Non-pigmented ciliary epithelial cell (primary cell): ENCODE measurements around the genes FRYL and OCIAD1.

DNA sequence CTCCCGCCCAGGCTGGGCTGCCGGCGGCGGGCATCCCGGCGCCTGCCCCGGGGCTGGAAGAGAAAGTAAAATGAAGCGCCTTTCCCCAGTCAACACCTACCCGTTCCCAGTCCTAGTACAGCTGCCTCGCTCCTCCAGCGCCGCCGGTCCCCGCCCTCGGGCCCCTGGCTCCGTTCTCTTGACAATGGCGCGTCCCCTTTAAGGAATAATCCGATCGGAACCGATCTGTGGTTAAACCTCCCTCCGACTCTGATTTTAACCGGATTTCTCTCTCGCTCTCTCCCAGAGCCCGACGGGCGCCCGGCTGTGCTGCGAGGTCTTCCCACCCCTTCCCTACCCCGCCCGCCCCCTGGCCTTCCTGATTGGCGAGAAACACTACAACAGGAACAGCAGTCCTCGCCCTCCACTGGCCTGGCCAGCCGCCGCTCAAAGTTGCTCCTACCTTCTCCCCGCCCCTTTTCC, at the start of gene FRYL:
FRYL (minus strand) TSS at position 302 of the 462 bp plus-strand sequence.
- RRBS: under 1% methylated on average over 11 of the region's 36 CpGs

GRCh38 chr4:48830703-48831720, at the start of gene OCIAD1:
Gene OCIAD1 (plus strand): TSS chr4:48831088.
- RRBS: no CpG with 5 or more reads among the region's 63 CpGs

- RRBS: no CpG with 5 or more reads among the region's 4 CpGs
Observed at GRCh38 chr4:48902313-48902886, 4.2 kb downstream of the OCIAD2 start.

DNA sequence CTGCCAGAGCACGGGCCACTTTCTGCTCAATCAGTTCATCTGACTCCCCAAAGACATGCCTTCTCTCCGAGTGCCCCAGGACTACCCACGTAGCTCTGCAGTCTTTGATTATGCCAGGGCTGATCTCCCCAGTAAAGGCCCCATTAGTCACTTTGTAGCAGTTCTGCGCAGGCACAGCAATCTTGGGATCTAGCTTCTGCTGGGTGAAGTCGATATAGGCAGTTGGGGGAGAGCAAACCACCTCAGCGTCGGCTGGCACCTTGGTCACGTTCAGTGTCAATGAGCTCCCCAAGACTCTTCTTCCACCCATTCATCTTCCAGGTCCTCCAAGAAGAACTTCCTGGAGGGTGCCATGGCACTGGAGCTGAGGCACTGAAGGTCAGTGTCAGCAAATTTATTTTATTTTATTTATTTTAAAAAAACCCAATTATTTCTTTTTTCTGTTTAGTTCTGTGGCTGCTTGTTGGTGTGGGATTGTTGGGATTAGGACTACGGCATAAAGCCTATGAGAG, 30.8 kb downstream of the CWH43 start:
- RRBS: no CpG with 5 or more reads among the region's 9 CpGs

GRCh38 chr4:49030573-49031936, 45.0 kb downstream of the CWH43 start:
- RRBS: no CpG with 5 or more reads among the region's 4 CpGs

DNA sequence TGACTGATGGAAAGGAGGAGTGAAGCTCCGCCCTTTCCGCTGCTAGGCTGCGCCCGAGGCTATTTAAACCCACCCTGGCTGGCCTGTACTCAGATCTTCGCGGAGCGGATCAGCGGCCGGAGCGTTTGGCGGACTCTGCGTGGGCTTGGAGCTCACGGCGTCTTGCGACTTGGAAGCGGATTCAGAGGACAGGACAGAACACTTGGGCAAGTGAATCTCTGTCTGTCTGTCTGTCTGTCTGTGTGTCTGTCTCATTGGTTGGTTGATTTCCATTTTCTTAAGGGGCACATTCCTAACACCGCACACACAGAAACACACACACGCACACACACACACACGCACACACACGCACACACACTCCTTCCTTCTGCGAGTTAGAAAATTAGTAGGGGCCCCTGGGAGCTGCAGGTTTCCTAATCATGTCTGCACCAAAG, 328.9 kb downstream of the CWH43 start:
- RRBS: no CpG with 5 or more reads among the region's 21 CpGs

GRCh38 chr4:51844023-51845021, 1.4 kb downstream of the DCUN1D4 start:
- RRBS: 2% methylated on average over 25 of the region's 73 CpGs

GRCh38 chr4:52033292-52033928, 4.7 kb downstream of the SGCB start:
- RRBS: no CpG with 5 or more reads among the region's 5 CpGs

DNA sequence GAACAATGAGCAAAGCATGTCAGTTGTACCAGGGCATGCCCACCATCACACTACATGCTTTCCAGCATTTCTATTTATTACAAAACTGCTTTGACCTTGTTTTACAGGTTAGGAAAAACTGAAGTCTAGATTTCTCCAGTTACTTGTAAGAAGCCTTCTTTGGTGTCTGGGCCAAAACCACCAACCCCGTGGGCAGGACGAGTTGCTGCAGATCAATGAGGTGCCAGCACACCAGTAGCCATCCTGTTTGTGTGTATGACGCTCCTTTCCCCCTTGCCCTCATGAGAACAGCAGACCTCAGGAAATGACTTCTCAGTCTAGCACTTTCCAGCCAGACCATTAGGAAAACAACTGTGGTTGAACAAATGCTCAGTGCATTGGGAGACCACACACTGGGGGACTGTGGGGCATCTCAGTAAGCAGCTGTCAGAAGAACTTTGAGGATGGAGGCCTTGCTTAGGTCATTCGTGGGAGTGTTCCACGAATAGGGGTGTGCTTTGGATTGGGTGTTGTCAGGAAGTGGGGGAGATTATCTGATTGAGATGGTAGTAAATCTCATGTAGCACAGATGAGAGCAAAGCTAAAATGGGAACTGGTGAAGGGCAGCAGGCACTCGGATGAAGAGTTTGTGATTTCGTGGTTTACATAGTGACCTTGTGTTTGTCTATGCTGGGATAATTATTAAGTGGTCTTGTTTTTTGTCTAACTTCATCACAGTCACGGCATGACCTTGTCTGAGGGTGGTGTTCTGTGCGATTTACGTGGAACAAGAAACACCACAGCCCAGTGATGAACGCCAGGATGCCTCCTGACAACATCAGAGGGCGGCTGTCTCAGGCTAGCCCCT, 70.3 kb downstream of the USP46 start:
- RRBS: no CpG with 5 or more reads among the region's 12 CpGs

DNA sequence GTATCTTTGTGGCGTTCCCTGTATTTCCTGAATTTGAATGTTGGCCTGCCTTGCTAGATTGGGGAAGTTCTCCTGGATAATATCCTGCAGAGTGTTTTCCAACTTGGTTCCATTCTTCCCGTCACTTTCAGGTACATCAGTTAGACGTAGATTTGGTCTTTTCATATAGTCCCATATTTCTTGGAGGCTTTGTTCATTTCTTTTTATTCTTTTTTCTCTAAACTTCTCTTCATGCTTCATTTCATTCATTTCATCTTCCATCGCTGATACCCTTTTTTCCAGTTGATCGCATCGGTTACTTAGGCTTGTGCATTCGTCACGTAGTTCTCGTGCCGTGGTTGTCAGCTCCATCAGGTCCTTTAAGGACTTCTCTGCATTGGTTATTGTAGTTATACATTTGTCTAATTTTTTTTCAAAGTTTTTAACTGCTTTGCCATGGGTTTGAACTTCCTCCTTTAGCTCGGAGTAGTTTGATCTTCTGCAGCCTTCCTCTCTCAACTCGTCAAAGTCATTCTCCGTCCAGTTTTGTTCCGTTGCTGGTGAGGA, 37.6 kb downstream of the RASL11B start:
- RRBS: no CpG with 5 or more reads among the region's 14 CpGs

GRCh38 chr4:52914112-52914641, 52.1 kb downstream of the RASL11B start:
- RRBS: no CpG with 5 or more reads among the region's 3 CpGs

GRCh38 chr4:53010197-53010752, 148.2 kb downstream of the RASL11B start:
- RRBS: no CpG with 5 or more reads among the region's 7 CpGs

- RRBS: no CpG with 5 or more reads among the region's 4 CpGs
Observed at GRCh38 chr4:53014329-53014946, 152.3 kb downstream of the RASL11B start.

- RRBS: no CpG with 5 or more reads among the region's 4 CpGs
Observed at GRCh38 chr4:53023711-53024789, 161.9 kb downstream of the RASL11B start.

DNA sequence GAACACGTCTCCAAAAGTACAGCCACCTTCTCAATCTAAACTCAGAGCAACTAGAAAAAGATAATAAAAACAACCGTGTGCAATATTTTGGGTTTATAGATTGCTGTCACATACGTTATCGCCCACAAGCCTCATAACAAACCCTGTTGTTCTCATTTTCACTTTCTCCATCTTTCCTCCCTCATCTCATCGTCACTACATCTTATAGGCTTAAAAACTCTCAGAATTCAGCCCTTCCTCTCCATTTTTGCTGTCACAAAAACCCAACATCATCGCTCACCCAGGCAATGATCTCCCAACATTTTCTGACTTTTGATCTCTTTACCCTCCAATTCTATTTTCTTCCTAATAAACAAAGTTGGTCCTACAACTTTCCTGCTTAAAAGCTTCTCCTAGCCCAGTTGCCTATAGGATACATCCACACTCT, 510 bp upstream of the SCFD2 start:
- RRBS: no CpG with 5 or more reads among the region's 6 CpGs

DNA sequence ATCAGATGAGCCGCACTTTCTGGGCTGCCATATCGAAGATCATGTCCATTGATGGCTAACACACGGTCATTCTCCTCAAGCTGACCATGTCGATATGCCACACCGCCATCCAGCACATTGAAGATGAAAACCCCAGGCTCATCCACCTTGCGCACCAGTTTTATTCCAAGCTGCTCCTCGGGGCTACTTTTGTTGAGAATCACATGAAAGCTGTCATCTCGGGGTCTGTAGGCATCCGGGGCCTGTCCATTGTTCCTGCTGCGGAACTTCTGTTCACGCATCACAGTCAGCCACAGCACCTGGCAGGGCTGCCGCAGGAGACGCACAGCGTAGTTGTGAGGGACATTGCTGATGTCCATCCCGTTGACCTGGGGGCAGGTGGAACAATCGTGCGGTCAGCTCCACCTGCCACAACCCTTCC, 95.2 kb downstream of the LNX1 start:
- RRBS: no CpG with 5 or more reads among the region's 17 CpGs

GRCh38 chr4:53507393-53508436, 83.6 kb downstream of the LNX1 start:
- RRBS: 0% methylated on average over 2 of the region's 25 CpGs

GRCh38 chr4:53541477-53541789, 49.9 kb downstream of the LNX1 start:
- RRBS: no CpG with 5 or more reads among the region's 2 CpGs

- RRBS: no CpG with 5 or more reads among the region's 4 CpGs
Observed at GRCh38 chr4:53564330-53564764, 26.9 kb downstream of the LNX1 start.

GRCh38 chr4:53695493-53696419, 104.5 kb upstream of the LNX1 start:
- RRBS: no CpG with 5 or more reads among the region's 7 CpGs